ENCODE measurements around the genes OOSP1 and TMEM109.

DNA sequence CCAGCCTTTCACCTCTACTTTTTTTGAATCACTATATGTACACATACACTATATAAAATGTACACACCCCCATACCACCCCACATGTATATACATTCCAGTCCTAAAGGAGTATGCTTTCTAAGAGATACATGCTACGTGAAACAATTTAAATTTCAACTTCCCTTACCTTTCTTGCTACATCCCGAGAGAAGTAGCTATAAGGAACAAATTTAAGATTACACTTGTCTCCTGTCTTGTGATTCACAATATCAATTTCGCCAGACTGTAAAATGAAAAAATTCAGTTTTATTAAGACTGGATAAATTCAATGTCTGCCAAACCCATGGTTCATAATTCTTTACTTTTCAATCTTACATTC lies 35.6 kb downstream of the OSBP start:
- PRO-cap, 2 experiments: no peak in any of the 2 experiments

DNA sequence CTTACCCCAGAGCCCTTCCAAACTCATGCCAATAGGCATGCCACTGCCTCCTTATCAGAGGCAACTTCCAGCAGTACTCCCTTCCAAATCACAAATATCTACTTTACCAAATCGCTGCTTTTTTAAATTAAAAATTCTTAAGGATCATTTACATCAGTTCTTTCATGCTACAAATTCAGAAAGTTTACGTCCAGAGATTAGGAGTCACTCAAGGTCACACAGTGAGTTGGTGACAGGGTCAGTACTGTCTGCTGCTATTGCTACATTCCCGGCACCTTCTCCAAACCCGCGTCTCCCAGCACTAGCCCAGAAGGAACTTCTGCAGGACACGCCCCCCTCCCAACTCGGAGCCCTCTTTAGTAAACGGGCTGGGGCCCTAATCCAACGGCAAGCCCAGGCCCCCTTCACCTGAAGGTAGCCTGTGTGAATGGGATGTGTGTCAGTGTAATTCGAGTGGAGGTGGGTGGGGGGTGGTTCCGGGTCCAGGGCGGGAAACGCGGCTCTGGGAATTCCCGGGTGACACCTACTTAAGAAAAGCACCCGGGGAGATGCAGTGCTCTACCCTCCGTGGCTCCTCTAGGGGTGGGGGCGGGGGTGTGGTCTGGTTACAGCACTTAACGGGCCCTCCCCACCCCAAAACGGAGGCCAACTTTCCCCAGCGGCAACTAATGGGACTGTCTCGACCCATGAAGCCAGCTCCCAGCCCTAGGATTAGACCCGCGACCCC lies 663 bp downstream of the PATL1 start:
- PRO-cap, 2 experiments: peak in 2 of 2 experiments; most common plus-strand start position 556 of the sequence (in 1); most common minus-strand start position 425 of the sequence (in 1)

DNA sequence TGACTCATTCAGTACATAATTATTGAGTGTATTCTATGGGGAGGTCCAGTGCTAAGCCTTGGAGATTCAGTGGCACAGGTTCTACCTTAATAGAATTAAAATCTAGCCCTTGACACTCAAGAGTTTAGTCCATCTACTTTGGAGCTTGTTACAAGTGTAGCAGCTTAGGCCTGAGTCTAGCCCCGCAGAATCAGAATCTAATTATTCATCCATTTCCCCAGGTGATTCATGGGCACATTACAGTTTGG lies 1.2 kb downstream of the STX3 start:
- PRO-cap, 2 experiments: no peak in any of the 2 experiments

GRCh38 chr11:59937989-59938659 lies at the start of gene OOSP1:
TSS of gene OOSP1 (plus strand) at chr11:59938432.
- PRO-cap, 2 experiments: no peak in any of the 2 experiments

DNA sequence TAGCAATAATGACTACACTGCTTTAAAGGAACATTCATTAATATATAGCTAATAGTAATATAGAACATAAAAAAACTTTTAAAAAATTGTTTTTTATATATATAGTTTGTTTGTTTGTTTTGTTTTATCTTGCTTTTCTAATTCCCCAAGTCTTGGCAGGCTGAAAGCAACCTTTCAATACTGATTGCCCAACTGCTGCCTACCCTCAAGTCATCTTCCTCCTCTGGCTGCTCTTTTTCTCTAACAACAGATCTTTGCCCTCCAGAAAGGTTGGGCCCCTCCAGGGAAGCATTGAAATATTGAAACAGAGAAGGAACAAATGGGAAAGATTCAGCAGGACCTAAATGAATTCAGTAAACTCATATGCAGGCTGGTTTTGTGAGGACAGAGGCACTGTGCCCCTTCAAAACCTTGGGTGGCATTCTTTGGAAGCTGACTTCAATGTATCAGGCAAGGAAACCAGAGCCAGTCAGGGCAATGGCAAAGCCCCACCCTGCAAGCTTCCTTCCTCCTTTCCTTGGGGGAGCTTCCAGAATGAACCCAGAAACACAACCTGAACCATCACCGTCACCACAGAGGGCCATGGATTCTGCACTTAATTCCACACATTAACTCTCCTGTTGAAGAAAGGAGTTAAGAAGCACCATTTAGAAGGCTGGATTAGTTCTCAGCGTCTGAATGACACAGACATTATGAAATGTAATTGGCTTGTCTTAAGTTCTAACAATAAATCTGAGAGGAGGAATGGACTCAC lies 813 bp upstream of the MS4A6A start:
- PRO-cap, 2 experiments: no peak in any of the 2 experiments

GRCh38 chr11:60314469-60315062 lies 12.5 kb upstream of the MS4A6E start:
- PRO-cap, 2 experiments: no peak in any of the 2 experiments

- PRO-cap, 2 experiments: no peak in any of the 2 experiments
These were observed 2.0 kb upstream of the MS4A7 start for GRCh38 chr11:60376079-60376893.

DNA sequence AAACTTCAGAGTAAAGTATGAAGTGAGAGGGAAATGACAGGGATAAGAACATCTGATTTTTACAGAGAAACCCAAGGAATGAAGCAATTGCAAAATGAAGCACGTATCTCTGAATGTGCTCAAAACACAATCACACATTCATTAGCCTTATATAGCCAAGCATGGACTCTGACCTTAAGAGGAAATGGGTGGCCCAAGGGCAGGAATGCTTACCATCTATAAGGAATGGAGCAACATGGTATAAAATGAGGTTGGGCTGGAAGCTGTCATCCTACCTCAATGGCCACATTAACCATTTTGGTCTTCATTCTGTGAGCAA lies 11.1 kb upstream of the MS4A13 start:
- PRO-cap, 2 experiments: no peak in any of the 2 experiments

DNA sequence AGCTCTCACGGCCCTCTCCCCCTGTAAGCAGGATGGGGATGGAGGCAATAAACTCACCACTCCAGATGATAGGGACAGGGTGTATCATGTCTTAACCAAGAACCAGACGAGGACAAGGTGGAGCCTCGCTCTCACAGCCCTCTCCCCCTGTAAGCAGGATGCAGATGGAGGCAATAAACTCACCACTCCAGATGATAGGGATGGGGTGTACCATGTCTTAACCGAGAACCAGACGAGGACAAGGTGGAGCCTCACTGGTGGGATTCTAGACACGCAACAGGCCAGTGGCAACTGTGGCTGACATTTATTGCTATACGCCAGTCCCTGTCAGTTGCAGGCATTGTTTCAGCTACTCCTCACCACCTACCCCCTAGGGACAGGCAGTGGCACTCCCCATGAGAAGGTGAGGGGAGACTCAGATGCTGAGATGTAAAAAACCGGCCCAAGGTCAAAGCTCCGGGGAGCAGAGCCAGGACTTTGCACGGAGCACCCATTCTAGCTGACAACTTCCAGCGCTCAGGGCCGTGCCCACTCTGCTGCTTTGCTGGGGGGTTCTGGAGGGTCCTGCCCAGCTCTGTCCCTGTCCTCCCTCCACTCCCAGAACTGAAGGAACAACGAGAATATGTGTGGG lies 1.5 kb downstream of the MS4A10 start:
- PRO-cap, 2 experiments: no peak in any of the 2 experiments

DNA sequence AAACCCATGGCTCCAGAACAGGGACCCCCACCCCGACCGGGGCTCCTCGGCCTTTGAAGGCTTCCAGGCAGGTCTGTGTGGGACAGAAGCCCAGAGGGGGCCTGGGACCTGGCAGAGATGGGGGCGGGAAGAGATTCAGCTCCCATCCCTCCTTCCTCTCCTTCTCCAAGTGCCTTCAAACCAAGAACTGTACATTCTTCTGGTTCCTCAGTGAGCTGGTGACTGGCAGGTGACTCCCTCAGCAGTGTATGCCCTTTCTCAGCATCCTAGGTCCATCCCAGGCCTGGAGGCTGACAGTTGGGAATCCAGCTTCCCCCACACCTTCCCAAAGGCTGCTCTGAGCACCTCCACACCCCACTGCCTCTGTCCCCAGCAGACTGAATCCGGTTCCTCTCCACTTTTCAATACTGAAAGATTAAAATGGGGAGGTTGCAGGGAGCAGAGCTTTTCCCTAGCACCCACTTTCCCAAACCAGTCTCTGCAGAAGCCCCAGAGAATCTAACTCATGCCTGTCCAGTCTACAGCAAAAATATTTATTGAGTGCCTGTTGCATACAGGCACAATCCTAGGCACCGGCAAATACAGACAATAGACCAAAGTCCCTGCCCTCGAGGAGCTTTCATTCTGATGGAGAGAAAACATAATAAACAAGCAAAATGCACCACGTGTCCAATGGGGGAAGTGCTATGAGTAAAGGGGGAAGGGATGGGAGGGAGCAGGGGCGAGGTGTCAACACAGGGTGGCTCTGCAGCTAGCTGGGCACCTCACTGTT lies 5.1 kb downstream of the PTGDR2 start:
- PRO-cap, 2 experiments: no peak in any of the 2 experiments

- PRO-cap, 2 experiments: no peak in any of the 2 experiments
These were observed 619 bp downstream of the PTGDR2 start for GRCh38 chr11:60855199-60855462.

DNA sequence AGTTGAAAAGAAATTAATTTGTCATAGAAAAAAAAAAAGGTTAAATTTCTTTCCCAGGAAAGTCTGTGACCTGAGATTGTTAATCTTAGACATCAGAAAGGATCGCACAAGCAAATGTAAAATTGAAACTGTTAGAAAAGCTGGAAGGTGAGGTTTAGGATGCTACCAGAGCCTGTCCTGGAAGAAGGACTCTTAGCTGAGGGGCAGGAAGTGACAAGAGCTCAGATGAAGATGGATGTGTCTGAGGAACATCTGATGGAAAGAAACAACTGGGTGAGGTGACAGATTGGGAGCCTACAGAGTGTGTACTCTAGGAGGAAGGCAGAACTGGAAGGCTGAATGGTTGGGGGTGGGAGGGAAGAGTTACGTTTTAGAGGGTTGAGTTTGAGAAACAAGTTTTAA lies 2.0 kb upstream of the TMEM109 start:
- PRO-cap, 2 experiments: peak in 2 of 2 experiments; most common plus-strand start position 219 of the sequence (in 1); most common minus-strand start position 337 of the sequence (in 2)

GRCh38 chr11:60913713-60914609 lies at the start of gene TMEM109:
TSS of gene TMEM109 (plus strand) at chr11:60914158.
- PRO-cap, 2 experiments: peak in 2 of 2 experiments; most common plus-strand start chr11:60913953 (in 2); most common minus-strand start chr11:60914130 (in 2)

GRCh38 chr11:60933788-60934063 lies 9.5 kb downstream of the TMEM132A start:
- PRO-cap, 2 experiments: no peak in any of the 2 experiments

- PRO-cap, 2 experiments: no peak in any of the 2 experiments
These were observed 13.8 kb downstream of the SLC15A3 start for GRCh38 chr11:60938175-60938661.

GRCh38 chr11:60940871-60941475 lies 11.0 kb downstream of the SLC15A3 start:
- PRO-cap, 2 experiments: no peak in any of the 2 experiments

DNA sequence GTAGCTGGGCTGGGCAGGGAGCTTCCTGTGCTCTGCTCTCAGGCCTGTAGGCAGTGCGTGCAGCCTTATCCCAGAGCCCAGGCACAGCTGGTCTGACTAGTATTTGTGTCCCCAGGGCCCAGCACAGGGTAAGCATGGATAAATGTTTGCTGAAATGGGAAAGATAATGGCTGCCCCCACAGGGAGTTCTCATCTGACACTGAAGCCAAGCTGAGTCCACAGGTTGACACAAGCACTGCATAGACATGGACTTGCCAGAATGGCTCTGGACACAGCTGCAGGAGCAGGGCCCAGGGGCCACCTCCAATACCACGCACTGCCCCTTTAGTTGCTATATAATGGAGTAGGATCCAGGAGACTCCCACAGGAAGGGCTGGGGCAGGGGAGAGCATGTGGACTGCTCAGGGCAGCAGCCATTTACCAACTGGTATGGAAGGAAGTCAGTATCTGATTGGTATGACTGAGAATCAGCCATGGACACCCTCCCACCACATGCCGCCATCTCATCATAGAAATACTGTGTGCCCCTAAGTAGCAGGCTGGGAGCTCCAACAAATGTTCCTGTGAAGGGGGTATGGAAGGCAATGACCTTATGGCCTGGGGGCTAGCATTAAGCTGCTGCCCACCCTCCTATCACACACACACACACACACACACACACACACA lies 9.5 kb downstream of the SLC15A3 start:
- PRO-cap, 2 experiments: no peak in any of the 2 experiments

DNA sequence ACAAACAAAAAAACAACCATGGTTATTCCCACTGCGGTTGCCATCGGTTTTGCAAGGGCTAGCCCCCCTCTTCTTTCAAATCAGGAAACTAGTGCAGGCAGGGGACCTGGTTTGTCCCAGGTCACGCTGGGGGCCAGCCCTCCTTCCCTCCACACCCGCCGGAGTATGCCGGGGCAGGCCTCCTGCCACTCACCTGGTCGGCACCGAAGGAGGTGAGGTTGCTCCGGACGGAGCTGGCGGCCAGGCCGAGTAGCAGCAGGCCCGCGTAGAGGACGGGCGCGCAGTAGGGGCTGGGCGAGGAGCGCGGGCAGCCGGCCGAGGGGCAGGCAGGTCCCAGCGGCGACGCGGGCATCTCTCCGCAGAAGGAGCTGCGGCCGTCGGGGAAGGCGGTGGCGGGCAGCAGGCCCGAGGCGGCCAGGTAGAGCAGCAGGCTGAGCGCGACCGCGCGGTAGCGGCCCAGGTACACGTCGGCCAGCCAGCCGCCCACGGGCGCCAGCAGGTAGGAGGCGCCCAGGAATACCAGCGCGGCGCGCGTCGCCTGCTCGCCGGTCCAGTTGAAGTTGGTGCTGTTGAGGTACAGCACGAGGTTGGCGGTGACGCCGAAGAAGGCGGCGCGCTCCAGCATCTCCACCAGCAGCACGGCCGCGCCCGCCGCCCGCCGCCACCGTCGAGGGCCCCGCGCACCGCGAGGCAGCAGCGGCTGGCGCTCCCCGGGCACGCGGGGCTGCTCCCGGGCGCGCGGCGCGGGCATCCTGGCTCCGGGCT lies 993 bp downstream of the SLC15A3 start:
- PRO-cap, 2 experiments: no peak in any of the 2 experiments

DNA sequence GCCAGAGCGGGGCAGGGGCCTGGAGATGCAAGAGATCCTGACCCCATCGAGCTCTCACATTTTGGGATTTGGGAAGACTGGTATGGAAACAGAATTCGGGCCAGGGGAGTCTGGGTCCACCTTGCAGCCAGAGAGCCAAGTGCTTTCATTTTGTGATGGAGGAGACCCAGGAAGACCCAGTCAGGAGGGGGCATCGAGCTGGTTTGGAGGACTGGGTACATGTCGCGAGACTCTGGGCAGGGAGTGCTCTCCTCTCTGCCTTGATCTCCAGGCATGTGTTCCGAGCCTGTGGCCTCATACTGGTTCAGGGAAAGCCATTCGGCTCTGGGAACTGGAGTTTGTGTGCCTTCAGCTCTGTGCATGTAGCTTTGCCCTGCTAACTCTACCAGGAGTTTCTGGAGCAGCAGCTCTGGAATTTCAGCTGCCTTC lies 1.1 kb downstream of the CD6 start:
- PRO-cap, 2 experiments: peak in 2 of 2 experiments; most common plus-strand start position 317 of the sequence (in 2); most common minus-strand start position 144 of the sequence (in 1)

DNA sequence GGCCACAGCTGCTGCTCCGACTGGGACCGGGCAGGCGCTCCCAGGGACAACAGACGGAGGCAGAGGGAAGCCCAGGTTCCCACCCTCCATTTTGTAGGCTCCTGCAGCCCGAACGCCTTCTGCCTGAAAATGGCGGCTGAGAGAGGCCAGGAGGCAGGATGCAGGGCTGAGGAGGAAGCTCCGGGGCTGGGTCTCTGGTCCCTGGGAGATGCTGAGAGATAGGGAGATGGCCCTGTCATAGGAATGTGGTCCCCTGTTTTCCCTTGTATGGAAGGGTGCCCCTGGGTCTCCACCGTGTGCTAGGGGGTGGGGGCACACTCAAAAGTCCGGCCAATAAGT lies 10.1 kb downstream of the CD6 start:
- PRO-cap, 2 experiments: peak in 1 of 2 experiments; most common plus-strand start position 127 of the sequence (in 1)